ENCODE measurements around the genes F9, SOX3, SPANXA1 and MAGEC1.

DNA sequence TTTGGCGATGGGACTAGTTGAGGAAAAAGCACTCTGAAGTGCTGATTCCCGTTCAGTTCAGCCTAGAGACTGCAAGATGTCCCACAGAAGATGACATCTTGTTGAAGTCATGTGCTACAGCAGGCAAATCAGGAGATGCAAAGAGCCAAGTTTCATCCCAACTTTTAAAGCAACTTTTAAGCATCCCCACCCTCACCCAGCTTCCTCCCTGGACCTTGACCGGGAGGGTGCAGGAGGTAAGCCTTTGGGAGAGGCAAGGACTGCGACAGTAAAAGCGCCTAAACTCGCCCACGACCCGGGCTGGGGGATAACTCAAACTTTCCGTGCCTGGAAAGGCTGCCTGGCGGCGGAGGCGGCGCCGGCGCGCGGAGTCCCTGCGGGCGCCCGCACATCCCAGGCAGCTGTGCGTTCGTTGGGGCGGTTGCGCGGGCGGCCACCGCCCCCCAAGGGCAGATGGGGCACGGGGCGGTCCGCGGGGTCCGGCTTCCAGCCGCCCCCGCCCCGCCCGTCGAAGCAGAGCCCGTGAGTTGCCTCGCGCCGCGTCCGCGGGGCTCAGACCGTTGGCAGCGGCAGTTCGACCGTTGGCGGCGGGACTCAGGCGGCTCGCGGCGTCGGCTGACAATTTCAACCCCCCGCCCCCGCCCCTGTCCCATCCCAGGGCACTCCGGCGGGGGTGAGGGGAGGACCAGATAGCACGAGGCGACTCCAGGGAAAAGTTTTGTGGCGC is 565 bp downstream of the MAP7D3 start:
- PRO-cap = no peak

- PRO-cap = no peak
Measured at GRCh38 chrX:136509971-136510324, 12.6 kb downstream of the HTATSF1 start.

DNA sequence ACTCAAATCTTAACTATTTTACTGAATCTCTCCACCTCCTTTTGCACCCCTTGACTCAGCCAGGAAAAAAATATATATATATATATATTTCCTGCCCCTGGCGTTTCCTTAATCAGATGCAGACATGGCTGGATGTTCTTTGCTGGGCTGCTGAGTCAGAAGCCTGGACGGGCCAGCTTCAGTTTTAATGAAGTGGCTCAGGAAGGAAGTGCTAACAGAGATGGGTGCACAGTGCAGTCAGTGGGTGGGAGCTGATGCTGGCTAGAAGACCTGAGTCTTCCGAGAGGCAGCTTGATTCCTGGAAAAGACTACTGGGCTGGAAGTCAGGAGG is 8.6 kb upstream of the CD40LG start:
- PRO-cap = unidirectional peak, plus-strand start at position 214 of the sequence

GRCh38 chrX:136706863-136707062 is 58.8 kb downstream of the CD40LG start:
- PRO-cap = no peak

DNA sequence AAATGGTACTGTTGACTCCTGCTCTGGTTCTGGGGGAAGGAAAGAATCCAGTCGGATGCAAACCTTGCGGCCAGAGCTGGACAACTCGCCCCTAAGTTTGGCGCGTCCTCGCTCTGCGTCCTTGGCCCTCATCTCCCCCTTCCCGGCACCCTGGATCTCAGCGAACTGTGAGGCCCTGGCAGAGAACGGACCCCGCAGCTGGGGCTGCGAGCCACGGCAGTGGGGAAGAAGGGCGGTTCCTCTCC is 14.0 kb downstream of the ARHGEF6 start:
- PRO-cap = no peak

DNA sequence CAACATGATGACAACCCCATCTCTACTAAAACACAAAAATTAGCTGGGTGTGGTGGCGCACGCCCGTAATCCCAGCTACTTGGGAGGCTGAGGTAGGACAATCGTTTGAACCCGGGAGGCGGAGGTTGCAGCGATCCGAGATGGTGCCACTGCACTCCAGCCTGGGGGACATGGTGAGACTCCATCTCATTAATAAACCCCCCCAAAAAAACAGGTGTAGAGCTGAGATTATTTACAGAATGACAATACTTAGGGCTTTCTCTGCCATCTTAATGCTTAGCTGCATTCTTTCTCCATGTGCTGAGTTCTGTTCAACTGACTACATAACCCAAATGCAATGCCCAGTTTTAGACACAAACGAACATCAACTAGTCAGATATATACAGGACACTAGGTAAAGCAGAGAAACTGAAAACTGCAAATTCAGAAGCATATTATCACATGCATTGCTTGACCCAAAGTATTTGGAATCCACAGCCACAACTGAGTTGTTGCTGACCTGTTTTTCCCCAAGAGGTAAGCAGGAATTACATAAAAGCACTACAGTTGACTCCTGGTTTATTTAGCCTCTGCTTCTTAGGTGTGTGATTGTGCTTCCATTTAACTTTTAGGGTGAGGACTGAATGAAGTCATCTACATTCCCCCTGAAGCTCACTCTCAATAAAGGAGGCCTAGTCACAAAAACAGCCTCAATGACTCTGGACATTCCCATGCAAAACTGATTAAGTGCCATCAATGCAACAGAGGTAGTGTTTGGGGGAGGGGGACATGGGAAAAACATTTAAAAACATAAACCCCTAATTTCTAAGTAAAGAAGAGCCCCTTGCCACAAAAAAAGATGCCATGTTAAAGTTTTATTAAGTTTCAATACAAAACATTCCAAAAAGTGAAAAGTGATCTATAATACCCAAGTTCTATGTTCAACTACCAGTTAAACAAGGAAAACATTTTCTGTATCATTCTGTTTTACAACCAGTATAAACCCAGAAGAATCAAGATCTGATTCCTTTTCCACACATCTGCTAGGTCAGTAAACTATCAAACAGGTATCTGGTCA is 11.8 kb downstream of the RBMX start:
- PRO-cap = no peak

- PRO-cap = no peak
Measured at GRCh38 chrX:137564073-137564730, 1.7 kb upstream of the ZIC3 start.

DNA sequence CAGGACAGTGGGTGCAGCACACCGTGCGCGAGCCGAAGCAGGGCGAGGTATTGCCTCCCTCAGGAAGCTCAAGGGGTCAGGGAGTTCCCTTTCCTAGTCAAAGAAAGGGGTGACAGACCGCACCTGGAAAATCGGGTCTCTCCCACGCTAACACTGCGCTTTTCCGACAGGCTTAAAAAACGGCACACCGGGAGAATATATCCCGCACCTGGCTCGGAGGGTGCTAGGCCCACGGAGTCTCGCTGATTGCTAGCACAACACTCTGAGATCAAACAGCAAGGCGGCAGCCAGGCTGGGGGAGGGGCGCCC is 66.9 kb upstream of the FGF13 start:
- PRO-cap = no peak

- PRO-cap = no peak
Measured at GRCh38 chrX:139530633-139531136, at the start of gene F9. TSS of gene F9 (plus strand) at chrX:139530739.

DNA sequence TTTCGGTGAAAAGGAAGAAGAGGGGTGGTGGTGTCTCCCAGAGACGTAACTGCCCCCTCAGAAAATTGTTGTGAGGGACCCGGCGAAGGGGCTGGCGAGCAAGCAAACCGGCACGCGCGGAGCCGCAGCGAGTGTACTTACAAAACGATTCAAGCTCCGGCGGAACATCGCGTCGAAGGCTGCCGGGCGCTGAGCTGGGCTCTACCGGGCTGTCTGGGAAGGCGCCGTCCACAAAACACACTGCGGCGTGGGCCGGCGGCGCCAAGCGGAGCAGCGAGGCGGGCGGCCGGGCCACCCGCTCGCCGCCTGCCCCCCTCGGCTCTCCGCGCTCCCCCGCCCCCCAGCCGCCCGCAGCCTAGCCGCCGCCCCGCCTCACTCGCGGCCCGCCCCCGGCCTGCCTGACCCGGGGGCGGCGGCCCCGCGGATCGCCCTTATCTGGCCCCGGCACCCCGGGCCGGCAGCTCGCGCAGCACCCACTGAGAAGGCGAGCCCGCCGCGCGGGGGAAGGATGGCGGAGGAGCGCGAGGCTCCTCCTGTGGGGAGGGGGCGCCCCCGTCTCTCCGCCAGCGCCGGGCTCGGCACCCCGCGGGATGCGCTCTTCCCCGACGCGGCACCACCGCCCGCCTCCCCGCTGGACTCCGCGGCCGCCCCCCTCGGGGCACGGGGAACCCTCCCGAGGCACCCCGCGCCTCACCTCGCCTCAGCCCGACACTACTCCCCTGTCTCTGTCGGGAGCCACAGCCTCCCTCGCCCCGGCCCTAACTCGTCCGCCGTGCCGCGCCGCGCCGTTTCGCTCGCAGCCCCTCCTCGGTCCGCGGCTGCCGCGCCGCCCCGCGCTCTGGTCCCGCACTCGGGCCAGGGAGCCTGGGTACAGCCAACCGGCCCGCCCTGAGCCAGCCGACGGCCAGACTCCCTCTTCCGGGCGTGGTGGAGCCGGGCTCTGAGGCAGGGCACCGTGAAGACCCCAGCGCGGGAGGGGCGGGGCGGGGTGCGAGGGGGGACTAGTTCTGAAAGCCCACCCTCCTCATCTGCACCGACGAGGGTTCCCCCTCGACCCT is 649 bp downstream of the ATP11C start:
- PRO-cap = bidirectional peak, plus-strand start at position 487 of the sequence, minus-strand start at position 239 of the sequence

- PRO-cap = no peak
Measured at GRCh38 chrX:140504939-140505160, at the start of gene SOX3. TSS of gene SOX3 (minus strand) at chrX:140505069.

DNA sequence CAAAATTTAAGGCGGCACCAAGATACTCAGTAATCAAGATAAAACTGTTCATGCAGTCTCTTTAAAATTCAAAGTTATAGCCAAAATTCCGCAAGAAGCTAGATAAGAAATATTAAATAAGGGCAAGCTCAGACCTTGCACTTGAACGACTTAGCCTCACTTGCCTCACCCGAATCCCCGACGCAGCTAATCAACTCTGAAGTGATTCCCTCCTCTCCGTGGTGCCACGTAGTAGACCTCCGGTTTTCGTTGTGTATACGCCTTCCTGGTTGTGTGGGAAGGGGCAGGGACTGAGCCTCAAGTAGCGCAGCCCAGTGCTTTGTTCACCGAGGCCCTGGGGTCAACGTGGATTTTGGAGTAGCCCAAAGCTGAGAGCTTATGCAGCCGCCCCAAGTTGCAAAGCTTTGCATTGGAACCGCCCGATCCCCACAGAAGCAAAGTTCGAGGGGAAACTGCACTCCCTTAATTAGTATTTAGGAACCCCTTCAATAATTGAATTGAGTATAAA is 237.4 kb upstream of the SPANXB1 start:
- PRO-cap = no peak

DNA sequence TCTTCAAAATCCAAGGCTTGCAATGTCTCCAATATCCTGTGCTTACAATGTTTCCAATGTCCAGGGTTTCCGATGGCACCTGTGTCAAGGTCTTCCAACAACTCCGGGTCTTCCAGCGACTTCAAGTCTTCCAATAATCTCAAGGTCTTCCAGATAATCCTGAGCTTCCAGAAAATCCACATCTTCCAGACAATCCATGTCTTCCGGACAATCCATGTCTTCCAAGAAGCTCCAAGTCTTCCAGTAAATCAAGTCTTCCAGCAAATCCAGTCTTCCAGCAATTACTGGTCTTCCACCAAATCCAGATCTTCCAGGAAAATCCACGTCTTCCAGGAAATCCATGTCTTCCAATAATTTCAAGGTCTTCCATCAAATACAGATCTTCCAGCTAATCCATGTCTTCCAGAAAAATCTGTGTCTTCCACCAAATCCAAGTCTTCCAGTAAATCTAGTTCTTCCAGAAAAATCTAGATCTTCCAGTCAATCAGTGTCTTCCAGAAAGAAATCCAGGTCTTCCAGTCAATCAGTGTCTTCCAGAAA is 219.2 kb upstream of the SPANXB1 start:
- PRO-cap = no peak

DNA sequence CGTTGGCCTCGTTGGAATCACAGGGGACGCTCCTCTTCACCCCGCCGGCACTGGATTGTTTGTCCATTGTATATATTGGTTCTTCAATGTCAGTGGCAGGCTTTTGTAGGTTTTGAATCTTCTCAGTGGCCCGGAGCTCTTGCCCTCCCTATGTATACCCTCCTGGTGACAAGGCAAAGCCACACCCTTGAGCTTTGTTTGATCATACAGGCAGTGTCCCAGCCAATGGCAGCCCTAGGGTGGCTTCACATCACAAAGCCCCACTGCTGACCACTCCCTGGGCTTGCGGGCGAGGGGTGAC is at the start of gene SPANXA1:
Gene SPANXA1, minus strand, starts transcription at position 127 of the 301 bp plus-strand sequence.
- PRO-cap = no peak

- PRO-cap = no peak
Measured at GRCh38 chrX:141846100-141846431, 8.0 kb downstream of the MAGEC3 start.

DNA sequence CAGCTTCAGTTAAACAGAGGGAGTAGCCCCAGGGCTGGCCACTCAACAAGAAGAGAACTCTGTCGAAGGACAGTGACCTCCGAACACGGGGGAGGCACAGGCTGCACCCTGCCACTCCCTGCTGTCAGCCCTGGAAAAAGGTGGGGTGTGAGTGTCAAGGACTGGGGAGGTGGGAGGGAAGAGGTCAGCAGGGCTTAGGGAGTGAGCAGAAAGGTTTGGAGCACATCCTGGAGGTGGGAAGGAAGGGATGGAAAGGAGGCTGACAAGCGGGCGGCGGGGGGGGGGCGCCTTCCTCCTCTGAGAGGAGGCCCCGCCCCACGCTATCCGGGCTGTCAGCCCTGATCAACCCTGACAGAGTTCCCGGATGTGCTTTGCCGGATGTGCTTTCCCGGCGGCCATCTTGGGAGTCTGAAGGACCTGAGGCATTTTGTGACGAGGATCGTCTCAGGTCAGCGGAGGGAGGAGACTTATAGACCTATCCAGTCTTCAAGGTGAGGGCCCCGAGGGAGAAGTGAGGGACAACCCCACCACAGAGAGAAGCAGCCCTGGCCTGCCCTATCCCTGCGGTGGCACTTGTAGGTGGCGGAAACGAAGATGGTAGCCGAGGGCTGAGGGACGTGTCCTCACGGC is at the start of gene MAGEC1:
Gene MAGEC1, plus strand, starts transcription at position 407 of the 630 bp plus-strand sequence.
- PRO-cap = no peak

GRCh38 chrX:142415525-142415738 is 210.3 kb upstream of the MAGEC2 start:
- PRO-cap = no peak

GRCh38 chrX:144418579-144418904 is 698.0 kb upstream of the SPANXN2 start:
- PRO-cap = unidirectional peak, minus-strand start at chrX:144418797

DNA sequence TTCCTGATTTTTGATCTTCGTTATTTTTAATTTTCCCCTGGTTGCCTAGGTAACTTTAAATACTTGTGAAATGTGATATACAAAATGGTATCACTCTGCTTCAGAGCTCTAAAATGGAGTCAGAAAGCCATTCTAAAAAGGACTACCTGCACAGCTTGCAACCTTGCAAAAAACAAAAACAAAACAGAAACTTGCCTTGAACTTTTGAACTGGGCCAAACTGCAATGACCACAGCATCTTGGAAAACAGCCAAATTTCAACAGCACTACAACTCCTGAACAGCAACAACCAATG is 36.0 kb upstream of the FMR1 start:
- PRO-cap = no peak

GRCh38 chrX:147885018-147885443 is 26.7 kb upstream of the FMR1 start:
- PRO-cap = no peak